Karpas-422 (cell line): ENCODE results near the genes MLLT11 and SNX27.

DNA sequence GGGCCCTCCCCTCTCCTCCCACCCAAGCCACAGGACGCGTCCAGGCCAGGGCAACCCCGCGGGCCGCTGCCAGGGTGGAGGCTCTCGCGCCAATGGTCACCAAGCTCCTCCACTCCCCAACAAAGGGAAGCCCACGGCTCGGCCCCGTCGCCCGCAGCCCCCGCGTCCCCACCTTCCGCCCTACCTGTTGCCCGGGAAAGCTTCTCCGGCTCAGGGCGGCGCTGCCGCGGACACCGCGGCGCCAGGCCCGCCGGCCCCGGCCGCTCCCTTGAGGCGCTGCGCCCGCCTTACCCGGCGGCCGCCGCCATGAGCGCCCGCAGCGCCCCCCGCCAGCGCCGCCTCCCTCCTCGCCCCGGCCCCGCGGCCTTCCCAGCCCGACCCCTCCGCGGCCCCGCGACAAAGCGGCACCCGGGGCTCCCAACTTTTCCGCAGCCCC, 483 bp downstream of the CERS2 start:
- PRO-cap = unidirectional peak, minus-strand start at position 308 of the sequence
- RAMPAGE, long total RNA = no peak

GRCh38 chr1:150979482-150980013, 2.5 kb upstream of the ANXA9 start:
- PRO-cap = no peak
- RAMPAGE, long total RNA = no peak

DNA sequence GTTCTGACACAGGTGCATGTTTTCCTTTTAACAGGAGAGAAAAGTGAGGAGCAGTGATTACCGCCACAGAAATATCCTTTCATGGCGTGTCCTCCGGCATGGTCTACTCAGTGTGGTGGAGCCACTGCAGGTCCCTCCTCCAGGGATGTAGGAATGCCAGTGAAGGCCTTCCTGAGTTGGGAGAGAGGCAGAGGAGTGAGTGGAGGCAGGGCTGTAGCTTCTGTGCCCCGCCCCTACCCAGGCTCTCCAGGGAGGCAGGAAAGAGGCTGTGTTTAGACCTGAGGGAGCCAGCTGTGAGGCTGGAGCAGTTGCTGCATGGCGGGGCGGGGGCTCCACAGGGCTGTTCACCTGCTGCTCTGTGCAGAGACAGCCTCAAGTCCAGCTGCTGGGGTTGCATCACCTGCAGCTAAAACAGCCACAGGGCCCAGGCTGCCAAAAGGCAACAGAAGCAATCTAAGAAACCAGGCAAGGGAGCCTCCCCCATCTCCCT, 904 bp upstream of the ANXA9 start:
- PRO-cap = no peak
- RAMPAGE, long total RNA = no peak

GRCh38 chr1:151059935-151060799, at the start of gene MLLT11:
Gene MLLT11 (plus strand): TSS chr1:151060397.
- PRO-cap = bidirectional peak, plus-strand start at chr1:151060411, minus-strand start at chr1:151060302
- RAMPAGE, long total RNA = start-site peak on the plus strand at chr1:151060379-151060423, 59 and 90 reads in 2 replicates

DNA sequence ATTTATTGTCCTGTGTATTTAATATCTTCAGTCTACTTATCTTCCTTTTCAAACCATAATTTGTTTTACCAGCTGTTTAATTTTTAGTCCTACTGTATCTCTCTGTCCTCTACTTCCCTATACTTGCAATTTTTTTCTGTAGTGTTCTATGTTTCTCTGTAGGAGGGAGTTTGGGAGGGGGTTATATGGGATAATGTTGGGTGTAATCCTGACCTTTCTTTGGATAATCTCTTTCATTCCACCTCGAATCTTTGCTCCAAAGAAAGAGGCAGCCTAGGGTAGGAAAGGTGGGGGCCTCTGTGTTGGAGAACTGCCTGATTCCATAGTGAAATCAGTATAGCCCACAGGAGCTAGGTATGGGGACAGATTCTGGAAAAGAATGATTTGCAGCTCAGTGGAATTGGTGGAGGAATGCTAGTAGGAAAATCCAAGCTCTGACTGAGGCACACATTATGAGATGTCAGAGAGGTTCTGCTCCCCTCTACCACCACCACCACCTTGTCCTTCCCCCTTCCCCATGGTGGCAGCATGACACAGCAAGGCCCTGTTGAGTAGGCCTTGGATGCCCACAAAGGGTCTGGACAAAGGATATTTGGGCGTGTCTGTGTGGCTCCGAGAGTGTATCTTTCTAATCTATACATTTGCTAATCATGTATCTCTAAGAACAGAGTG, 739 bp downstream of the MLLT11 start:
- PRO-cap = no peak
- RAMPAGE, long total RNA = no peak

DNA sequence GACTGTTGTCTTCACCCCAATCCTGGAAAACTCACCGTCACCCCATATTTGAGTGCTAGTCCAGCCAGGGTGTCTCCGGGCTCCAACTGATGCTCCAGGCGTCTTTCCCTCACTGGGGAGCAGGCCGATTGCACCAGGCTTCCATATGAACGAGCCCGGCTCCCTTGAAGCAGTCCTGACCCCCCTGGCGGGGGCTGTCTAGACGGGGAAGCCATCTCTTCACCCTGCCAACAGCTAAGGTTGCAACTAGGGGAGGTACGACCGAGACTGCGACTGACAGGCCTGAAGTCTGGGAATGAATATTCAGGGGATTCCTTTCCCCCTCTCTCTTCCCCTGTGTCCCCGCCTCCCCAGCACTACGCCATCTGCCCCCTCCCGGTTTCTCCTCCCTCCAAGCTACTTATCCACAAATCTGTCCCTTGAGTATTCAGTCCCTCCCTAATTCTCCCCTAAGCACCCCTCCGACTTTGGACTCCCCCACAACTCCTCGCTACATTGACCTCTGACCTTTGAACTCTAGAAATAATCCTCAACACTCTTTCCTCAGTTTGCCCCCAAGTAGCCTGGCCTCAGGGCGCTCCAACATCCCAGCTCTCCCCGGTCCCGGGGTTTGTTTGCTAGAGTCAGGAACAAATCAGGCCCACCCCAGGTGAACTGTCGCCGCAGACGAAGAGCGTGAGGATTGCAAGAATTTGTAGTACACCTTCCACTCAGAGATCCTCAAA, 496 bp downstream of the LYSMD1 start:
- PRO-cap = no peak
- RAMPAGE, long total RNA = no peak

DNA sequence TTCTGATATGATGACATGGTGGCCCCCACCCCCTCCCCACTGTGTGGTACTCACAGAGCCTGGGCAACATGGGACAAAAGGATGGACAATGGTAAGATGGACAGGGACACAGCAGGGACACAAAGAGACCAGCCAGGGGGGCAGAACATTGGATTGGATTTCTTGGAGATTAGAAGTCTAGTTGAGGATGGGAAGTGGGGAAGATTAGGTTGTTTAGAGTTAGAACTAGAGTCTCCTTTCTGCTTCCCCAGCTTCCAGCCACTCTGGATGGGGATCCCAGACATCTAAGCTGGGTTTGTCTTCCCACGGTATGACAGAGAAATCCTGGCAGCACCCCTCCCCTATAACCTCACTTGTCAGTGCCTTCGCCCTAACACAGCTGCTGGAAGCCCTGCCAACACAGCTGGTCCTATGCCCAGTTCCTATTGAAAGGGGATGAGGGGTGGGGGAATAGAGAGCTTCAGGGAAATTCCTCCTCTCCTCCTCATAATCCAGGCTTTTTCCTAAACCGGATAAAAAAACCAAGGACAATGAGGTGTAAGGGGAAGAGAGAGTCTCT, 843 bp downstream of the TMOD4 start:
- PRO-cap = no peak
- RAMPAGE, long total RNA = no peak

DNA sequence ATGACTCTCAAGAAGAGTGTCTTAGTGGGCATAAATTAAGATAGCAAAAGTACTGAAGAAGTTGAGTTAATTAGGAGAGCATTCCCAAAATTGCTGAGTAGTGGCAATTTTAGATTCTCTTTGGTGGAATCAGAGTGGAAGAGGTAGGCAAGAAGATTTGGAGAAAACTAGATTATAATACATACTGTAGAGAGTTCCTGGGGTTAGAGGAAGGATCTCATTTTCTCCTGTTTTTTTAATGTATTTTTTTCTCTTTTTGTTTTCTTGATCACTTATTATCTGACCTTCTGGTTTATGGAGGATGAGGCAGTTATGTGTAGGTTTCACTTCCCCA, 16.8 kb upstream of the PSMD4 start:
- PRO-cap = no peak
- RAMPAGE, long total RNA = no peak

- PRO-cap = no peak
- RAMPAGE, long total RNA = no peak
Measured at GRCh38 chr1:151265322-151265795, 10.8 kb downstream of the PSMD4 start.

DNA sequence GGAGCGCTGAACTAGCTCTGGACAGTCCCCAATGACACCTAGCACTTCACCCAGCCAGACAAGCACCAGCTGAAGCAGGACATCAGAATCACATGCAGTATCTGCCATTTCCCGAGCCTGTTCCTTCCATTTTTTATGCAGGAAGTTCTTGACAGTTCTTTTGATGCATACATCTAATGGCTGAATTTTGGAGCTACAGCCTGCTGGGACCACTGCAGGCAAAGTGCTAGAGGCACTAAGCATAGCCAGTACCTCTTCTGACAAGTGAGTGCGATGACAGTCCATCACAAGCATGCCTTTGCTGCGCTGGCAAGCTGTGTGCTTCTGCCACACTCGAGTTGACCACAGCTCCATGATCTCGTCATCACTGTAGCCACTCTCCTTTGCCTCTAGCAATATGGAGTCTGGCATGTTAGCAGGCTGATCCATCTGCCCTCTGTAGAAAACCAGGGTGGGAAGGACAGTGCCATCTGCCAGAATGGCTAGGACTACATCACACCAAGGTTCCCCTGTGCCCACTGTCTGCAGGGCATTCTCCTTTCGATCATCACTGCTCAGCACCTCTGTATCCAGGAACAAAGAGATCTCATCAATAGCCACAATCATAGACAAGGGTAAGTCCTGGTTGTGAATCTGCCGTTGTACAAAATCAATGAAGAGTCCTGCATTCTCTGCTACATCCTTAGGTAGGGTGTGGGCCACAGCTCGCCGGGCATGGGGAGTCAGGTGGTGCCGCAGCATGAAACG, 5.9 kb downstream of the PSMB4 start:
- PRO-cap = no peak
- RAMPAGE, long total RNA = no peak

DNA sequence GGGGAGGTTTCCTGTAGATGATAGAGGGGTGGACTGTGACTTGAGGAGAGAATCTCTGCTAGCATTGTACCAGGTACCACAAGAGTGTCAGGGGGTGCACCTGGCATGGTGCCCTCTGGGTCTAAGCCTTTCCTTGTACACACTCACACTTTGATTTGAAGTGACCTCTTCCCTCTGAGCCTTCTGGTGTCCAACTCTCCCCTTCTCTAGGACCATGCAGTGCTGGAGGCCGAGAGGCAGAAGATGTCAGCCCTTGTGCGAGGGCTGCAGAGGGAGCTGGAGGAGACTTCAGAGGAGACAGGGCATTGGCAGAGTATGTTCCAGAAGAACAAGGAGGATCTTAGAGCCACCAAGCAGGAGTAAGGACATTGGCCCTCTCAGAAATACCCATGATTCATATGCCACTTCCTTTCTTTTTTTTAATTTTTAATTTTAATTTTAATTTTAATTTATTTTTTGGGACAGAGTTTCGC, 14.3 kb downstream of the CGN start:
- PRO-cap = no peak
- RAMPAGE, long total RNA = no peak

DNA sequence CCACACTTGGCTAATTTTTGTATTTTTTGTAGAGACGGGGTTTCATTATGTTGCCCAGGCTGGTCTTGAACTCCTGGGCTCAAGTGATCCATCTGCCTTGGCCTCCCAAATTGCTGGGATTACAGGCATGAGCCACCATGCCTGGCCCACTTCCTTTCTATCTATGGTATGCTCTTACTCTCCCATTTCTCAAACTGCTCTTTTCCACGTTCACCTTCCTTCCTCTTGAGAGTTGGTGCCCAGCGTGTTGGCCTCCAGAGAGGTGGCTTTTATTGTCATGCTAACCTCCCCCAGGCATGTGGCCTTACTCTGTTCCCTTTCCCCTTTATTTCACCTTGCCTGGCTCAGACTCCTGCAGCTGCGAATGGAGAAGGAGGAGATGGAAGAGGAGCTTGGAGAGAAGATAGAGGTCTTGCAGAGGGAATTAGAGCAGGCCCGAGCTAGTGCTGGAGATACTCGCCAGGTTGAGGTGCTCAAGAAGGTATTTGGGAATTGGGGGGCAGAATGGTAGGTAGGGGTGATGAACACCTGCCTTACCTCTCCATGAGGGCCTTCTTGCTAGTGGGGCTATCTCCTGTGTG, 13.4 kb upstream of the TUFT1 start:
- PRO-cap = no peak
- RAMPAGE, long total RNA = no peak

DNA sequence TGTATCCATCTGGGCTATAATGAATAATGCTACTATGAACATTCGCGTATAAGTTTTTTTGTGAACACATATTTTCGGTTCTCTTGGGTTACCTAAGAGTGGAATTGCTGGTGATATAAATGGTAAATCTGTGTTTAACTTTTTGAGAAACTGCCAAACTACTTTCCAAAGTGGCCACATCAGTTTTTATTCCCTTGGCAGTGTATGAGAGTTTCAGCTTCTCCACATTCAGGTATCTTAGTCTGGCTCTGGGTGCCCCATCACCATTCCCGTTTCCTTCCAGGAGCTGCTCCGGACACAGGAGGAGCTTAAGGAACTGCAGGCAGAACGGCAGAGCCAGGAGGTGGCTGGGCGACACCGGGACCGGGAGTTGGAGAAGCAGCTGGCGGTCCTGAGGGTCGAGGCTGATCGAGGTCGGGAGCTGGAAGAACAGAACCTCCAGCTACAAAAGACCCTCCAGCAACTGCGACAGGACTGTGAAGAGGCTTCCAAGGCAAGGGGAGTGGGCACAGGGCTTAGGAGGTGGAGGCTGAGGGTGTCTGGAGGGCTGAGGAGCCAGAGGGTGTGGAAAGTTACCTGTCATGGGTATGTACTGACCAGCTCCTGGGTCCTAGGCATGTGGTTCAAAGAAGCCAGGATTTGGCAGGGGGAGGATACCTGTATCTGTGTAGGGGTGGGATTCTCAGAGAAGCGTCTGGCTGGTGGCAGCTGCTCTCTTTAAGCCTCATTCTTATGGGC, 10.9 kb upstream of the TUFT1 start:
- PRO-cap = no peak
- RAMPAGE, long total RNA = no peak

GRCh38 chr1:151611671-151612663, at the start of gene SNX27:
Gene SNX27 (plus strand): TSS chr1:151612050.
- PRO-cap = bidirectional peak, plus-strand start at chr1:151612075, minus-strand start at chr1:151611878; unidirectional peak, plus-strand start at chr1:151612247
- RAMPAGE, long total RNA = no peak

- PRO-cap = unidirectional peak, minus-strand start at chr1:151612935
- RAMPAGE, long total RNA = no peak
Measured at GRCh38 chr1:151612664-151613228, 896 bp downstream of the SNX27 start.

GRCh38 chr1:151680874-151681336, 35.7 kb downstream of the CELF3 start:
- PRO-cap = no peak
- RAMPAGE, long total RNA = no peak

- PRO-cap = no peak
- RAMPAGE, long total RNA = no peak
Measured at GRCh38 chr1:151717909-151718656, 1.5 kb upstream of the CELF3 start.

- PRO-cap = no peak
- RAMPAGE, long total RNA = no peak
Measured at GRCh38 chr1:151778534-151779147, 11.7 kb downstream of the TDRKH start.

- PRO-cap = no peak
- RAMPAGE, long total RNA = no peak
Measured at GRCh38 chr1:151840462-151841072, 947 bp upstream of the C2CD4D start.

- PRO-cap = no peak
- RAMPAGE, long total RNA = no peak
Measured at GRCh38 chr1:151904799-151905402, 4.4 kb downstream of the THEM4 start.